ENCODE data around the gene BLOC1S5.

DNA sequence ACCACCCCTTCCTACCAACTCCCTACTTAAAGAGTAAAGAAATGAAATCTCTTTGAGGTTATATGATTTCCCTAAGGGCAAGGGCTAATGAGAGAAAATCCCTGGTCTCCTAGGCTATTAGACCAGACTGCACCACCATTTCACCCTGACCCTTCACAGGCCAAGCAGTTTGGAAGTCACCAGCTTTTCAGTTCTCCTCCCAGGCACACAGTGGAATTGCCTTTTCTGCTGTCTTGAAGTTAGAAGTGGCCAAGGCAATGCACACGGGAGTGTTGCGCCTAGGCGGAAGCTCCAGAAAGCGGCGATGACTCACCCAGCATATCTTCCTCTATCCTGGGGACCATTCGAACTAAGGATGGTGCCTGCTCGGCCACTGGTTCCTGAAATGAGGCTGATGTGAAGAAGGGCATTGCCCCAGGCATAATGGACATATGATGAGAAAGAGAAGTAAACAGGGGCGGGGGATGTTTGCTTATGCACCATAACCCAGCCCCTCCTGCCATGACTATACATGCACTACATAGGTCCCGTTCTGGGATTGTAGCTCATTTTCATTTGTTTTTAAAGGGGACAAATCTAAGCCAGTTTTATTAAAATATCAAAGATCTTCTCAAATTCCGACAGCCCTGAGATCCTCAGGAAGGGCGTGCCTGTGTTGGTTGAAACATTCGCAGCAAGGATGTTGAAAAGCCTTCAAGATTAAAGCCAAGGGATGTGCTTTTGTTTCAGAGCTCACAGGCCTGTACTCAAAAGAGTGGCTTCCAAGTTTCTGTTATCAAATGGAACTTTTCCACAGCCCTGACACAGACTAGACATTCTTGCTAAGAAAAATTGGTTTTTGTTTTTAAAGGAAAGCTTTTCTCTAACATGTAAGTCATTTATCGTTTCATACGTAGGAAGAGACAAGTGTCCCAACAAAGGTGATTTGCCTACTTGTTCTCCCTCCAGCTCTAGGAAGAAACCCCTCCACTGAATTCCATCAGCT lies 218.4 kb downstream of the LY86 start:
- PRO-cap, 2 experiments: peak in 1 of 2 experiments; most common plus-strand start position 343 of the sequence (in 1); most common minus-strand start position 209 of the sequence (in 1)

GRCh38 chr6:6861254-6861689 lies 246.5 kb upstream of the RREB1 start:
- PRO-cap, 2 experiments: no peak in any of the 2 experiments

DNA sequence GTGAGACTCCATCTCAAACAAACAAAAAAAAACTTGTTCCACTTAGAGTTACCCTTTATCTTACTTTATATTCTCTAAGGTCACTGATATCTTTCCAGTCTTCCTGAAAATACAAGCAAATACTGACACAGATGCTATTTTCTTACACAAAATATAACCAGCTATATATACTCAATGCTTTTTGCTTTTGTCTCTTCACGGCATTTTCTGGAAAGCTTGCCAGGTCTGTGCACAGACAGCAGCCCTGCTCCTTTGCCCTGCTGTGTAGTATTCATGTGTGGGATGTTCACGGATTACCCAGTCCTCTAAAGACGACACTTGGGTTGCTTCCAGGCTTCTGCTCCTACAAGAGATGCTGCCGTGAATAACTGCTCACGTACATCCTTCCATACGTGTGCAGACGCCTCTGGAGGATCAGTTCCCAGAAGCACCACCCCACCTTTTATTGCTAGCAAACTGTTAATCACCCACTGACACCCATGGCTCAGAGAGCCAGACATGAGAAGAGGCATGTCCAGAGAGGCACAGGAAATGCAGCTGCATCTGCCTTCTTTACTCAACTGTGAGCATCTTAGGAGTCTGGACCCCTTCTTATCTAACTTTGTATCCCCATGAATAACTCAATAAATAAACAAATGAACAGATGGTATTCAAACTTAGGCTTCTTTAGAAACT lies 229.0 kb upstream of the RREB1 start:
- PRO-cap, 2 experiments: no peak in any of the 2 experiments

DNA sequence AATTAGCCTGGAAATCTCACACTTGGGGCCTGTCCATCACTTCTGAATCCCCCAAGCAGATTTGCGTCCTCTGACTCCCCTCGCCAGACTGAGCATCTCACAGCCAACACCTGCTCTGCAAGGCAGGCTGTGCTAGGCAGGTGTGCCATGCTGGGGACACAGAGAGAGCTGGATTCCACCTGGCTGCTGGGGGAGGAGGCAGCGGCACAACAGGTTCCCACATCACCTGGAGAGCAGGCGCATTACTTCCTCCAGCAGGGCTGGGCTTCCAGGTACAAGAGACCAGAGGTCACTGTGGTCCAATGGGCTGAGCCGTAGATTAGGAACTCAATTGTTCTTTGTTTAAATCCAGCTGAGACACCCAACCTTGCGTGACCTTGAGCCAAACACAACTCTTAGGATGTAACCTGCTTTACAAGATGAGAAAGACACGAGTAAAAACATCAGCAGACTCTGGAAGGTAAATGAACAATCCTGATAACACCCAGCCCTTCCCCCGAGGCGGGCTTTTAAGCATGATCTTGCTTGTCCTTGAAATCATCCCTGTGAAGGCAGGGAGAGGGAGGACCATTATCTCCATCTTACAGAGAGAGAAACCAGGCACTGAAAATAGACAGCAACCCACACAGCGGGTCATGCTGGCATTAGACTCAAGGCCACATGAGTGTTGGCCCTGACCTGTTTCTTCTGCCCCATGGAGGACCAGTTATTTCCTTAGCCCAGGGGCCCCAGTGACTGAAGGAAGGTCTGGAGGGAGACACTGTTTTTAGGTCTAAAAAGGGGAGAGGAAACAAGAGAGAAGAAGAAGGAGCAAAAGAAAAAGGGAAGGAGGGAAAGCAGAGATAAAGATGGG lies 216.5 kb upstream of the RREB1 start:
- PRO-cap, 2 experiments: no peak in any of the 2 experiments

- PRO-cap, 2 experiments: peak in 1 of 2 experiments; most common minus-strand start chr6:7033389 (in 1)
Measured at GRCh38 chr6:7033188-7033665, 74.5 kb upstream of the RREB1 start.

DNA sequence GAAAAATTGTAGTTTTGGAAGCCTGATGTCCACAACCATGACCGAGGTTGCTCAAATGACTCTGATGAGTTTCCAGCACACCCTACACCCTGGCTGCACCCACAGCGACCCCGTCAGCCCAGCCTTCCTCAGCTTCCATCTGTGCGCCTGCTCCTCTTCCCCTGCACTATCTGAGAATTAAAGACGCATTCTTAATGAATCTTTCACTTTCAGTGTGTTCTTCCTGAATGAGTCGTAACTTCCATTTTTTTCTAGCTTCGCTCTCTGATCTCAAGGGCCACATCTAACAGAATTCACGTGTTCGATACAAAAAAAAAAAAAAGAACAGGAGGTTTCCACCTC lies 21.3 kb upstream of the RREB1 start:
- PRO-cap, 2 experiments: peak in 1 of 2 experiments; most common minus-strand start position 167 of the sequence (in 1)

GRCh38 chr6:7170753-7171951 lies 63.4 kb downstream of the RREB1 start:
- PRO-cap, 2 experiments: no peak in any of the 2 experiments

- PRO-cap, 2 experiments: no peak in any of the 2 experiments
Measured at GRCh38 chr6:7254877-7255558, 58.0 kb downstream of the SSR1 start.

DNA sequence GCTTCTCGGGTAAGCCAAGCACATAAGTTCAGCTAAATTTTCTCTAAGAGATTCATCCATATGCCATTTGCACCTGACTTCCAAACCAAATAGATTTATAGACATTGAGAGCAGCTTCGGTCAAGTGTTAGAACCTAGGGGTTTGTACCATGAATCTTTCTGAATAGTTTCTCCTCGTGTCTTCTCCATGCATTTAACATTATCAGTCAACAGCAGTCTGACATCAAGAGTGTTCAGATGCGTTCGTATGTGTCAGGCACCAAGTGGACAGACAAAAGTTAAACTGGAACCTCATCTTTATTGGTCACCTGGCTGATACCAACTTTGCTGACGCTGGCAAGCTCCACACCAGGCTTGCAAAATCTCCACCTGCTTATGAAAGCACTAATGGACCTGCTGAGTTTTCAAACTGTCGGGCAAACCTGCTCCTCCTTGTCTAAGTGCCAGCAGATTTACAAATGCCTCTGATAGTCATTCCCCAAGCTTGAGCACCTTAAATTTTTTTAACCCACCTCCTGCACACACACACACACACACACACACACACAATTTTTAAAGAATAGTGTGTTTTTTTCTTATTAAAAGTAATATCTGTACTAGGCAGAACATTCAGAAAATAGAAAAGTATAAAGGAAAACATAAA lies 28.0 kb upstream of the DSP start:
- PRO-cap, 2 experiments: no peak in any of the 2 experiments

- PRO-cap, 2 experiments: no peak in any of the 2 experiments
Measured at GRCh38 chr6:7574487-7575089, 15.4 kb upstream of the SNRNP48 start.

DNA sequence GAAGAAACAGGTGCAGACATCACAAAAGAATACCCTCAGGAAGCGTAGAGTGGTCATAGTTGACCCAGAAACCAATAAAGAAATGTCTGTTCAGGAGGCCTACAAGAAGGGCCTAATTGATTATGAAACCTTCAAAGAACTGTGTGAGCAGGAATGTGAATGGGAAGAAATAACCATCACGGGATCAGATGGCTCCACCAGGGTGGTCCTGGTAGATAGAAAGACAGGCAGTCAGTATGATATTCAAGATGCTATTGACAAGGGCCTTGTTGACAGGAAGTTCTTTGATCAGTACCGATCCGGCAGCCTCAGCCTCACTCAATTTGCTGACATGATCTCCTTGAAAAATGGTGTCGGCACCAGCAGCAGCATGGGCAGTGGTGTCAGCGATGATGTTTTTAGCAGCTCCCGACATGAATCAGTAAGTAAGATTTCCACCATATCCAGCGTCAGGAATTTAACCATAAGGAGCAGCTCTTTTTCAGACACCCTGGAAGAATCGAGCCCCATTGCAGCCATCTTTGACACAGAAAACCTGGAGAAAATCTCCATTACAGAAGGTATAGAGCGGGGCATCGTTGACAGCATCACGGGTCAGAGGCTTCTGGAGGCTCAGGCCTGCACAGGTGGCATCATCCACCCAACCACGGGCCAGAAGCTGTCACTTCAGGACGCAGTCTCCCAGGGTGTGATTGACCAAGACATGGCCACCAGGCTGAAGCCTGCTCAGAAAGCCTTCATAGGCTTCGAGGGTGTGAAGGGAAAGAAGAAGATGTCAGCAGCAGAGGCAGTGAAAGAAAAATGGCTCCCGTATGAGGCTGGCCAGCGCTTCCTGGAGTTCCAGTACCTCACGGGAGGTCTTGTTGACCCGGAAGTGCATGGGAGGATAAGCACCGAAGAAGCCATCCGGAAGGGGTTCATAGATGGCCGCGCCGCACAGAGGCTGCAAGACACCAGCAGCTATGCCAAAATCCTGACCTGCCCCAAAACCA lies 5.1 kb upstream of the SNRNP48 start:
- PRO-cap, 2 experiments: no peak in any of the 2 experiments

GRCh38 chr6:7887777-7888496 lies 22.7 kb downstream of the TXNDC5 start:
- PRO-cap, 2 experiments: no peak in any of the 2 experiments

DNA sequence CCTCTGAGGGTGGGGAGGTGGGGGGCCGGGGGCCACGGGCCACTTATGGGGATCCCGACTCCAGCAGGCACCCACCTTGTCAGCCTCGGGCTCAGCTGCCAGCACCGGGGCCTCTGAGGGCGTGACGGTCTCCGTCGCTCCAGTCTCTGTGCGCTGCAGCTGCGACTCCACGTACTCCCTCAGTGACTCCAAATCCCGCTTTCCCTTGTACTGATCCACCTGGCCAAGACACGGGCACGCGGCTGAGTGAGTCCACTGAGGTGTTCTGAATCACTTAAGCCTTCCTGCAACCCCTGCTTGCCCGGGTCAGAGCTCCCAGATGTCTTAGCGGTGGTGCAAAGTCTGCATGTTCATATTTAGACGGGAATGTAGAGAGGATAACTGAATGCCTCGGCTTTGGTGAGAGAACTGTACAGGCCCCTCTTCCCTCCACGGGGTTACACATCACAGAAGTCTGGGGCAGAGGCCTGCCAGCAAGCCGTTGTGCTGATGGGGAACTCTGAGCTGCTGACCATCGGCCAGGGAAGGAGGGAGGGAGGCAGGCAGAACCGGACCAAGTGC lies 21.9 kb downstream of the TXNDC5 start:
- PRO-cap, 2 experiments: no peak in any of the 2 experiments

GRCh38 chr6:8063660-8064856 lies at the start of gene BLOC1S5:
BLOC1S5 (minus strand) TSS chr6:8064389.
- PRO-cap, 2 experiments: peak in 1 of 2 experiments; most common plus-strand start chr6:8064576 (in 1); most common minus-strand start chr6:8064414 (in 1)

GRCh38 chr6:8112651-8112850 lies 10.2 kb upstream of the EEF1E1 start:
- PRO-cap, 2 experiments: no peak in any of the 2 experiments

DNA sequence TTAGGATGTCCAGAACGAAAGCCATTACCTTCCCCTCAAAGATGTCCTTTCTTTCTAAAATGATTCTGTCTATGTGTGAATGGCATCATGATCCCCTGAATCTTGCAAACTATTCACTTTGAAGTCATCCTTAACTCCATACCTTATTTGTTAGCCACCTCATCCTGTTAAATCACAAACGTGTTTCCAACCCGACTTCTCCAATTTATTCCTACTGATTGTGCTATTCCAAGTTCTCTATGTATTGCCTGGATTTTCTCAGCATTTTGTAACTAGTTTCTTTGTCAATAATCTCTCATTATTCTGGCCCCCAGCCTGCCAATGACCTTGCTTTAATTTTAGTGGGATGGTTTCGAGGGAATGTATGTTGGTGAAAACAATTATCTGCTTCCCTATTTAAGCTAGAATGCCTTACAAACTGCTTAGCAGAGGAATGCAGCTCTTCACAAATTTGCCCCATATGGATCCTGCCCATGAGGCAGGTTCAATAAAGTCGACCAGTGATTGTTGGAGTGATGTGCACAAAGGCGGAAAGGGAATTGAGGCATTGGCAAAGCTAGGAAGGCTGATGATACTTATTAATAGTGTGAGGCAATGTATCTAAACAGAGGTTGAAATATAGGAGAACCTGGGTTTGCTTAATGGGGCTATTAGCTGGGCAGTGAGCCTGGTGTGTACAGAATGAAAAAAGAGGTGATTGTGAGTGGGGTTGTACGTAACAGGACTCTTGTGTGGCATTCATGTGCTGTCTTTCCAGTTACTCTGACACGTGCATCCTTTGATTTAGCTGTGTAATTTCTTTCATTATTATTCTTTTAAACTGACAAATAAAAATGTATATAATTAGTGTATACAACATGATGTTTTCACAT lies 220.1 kb upstream of the SLC35B3 start:
- PRO-cap, 2 experiments: no peak in any of the 2 experiments

- PRO-cap, 2 experiments: no peak in any of the 2 experiments
Measured at GRCh38 chr6:9760538-9760737, 654.4 kb downstream of the TFAP2A start.

DNA sequence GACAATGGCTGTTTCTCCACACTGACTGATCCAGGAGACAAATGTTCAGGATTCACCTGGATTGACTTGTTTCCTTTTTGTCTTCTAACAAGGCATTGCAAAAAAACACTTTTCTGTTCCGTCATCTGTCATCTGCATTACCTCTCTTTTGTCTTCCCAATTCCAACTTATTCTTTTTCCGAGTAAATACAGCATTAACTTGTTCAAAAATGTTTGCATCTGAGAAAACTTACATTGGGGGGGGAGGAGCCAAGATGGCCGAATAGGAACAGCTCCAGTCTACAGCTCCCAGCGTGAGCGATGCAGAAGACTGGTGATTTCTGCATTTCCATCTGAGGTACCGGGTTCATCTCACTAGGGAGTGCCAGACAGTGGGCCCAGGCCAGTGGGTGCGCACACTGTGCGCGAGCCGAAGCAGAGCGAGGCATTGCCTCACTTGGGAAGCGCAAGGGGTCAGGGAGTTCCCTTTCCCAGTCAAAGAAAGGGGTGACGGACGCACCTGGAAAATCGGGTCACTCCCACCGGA lies 604.3 kb downstream of the TFAP2A start:
- PRO-cap, 2 experiments: no peak in any of the 2 experiments

DNA sequence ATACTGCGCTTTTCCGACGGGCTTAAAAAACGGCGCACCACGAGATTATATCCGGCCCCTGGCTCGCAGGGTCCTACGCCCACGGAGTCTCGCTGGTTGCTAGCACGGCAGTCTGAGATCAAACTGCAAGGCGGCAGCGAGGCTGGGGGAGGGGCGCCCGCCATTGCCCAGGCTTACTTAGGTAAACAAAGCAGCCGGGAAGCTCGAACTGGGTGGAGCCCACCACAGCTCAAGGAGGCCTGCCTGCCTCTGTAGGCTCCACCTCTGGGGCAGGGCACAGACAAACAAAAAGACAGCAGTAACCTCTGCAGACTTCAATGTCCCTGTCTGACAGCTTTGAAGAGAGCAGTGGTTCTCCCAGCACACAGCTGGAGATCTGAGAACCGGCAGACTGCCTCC lies 603.8 kb downstream of the TFAP2A start:
- PRO-cap, 2 experiments: no peak in any of the 2 experiments

DNA sequence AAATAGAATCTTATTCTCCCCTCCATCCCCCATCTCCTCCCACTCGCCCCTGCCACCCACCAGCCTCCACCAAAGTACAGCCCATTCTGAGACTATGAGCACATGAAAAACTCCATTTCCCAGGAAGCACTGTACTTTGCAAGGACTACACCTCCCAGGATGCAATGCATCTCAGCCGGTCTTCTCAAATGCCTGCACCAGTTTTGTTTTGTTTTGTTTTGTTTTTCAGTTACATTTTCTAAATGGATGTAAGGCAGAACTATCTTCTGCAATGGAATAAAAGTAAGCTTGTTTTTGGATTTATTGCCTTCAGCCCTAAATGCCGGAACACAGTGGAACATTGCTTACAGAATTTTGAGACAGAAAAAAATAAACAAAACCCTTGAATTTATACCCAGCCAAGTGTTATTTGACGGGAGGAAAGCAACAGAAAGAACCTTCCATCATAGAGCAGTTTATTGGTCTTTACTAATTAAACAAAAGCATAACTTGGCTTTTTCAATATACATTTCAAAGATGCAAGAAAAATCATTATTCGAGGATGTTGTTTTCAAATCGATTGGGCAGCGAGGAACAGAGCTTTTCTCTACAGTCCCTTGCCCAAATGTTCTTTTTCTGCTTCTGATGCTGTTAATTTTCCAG lies 267.8 kb downstream of the TFAP2A start:
- PRO-cap, 2 experiments: peak in 1 of 2 experiments; most common plus-strand start position 169 of the sequence (in 1)

Measured in cerebral cortex (tissue), 2 donors.